Vein endothelial cell (primary cell): ENCODE data around the gene PPA1.

DNA sequence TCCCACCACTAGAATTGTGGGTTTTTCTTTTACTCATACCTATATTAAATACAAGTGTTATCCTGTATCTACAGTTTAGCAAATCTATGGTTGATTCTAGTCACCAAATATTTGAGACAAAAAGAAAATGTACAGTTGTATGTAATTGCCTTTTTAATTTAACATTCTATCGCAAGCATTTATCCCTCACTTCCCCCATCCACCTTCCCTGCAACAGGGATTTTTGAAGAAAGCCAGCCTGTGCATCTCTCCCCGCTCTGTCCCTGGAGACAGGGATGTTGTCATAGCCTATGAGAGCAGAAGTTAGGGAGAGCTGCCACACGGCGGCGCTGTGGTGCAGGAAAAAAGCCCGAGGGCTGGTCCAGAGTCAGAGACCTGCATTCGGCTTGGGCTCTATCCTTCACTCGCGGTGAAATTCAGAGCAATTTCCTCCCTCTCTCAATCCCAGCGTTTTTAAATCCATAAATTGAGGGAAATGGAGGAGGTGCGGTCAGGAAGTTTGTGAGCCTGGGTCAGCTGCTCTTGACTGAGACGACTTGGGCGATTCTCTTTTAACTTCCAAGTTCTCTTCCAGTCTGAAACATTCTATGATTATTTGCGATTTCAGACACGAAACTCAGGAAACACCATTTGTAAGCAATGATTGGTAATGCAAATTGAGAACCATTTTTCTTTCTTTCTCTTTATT, 17.4 kb downstream of the HKDC1 start:
- CAGE, long polyA plus RNA, result no peak

GRCh38 chr10:69319007-69320160, 737 bp downstream of the HK1 start:
- CAGE, long polyA plus RNA, result no peak

GRCh38 chr10:69411202-69411925, 5.4 kb downstream of the TACR2 start:
- CAGE, long polyA plus RNA, result no peak

DNA sequence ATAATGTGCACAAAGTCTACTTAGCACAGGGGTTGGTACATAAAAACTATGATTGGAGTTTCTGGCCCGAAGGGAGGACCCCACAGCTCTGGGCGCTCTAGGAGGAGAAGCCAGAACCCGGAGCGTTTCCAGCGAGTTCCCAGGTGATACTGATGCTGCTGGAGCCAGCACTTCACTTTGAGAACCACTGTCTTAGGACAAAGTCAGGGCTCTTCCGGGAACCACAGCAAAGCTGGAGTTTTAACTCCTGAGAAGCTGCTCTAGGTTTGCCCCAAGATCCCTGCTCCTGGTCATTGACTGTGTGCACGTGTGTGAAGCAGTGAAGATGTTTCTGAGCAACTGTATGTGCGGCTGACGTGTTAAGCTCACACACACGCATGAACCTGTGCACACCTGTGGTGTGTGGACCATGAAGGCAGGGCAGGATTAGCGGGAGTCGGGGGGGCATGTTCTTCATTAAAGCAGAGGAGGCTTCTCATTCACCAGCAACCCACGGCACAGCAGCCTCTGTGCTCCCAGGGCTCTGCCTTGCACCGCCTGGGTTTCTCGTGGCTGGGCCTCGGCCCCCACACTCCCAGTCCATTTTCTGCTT, 662 bp upstream of the TACR2 start:
- CAGE, long polyA plus RNA, result no peak

DNA sequence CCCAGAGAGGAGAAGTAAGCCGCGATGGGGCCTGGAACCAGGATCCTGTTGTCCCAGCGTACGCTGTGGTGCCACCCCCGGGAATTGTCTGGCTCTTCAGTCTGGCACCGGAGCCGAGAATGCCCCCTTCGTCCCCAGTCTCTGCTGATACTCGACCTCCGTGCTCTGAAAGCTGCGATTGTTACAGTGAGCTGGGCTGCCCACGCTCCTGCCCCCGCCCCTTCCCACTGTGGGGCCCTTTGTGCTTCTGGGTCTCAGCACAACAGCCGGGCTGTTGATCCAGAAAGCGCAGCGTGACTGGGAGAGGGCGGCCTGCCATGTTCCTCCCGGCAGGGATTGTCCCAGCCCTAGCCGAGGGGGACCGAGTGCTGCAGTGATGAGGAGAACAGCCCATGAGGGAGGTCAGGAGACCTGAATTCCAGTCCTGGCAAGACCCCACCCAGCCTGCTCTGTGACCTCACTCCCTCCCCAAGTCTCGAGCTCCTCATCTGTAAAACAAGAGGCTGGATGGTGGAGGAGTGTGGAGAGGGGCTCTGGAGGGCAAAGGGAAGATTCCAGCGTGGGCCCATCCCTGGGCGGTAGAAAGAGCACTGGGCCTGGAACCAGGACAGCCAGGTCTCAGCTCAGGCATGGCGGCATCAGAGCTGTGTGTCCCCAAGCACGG, 43.5 kb downstream of the TSPAN15 start:
- CAGE, long polyA plus RNA, result no peak

DNA sequence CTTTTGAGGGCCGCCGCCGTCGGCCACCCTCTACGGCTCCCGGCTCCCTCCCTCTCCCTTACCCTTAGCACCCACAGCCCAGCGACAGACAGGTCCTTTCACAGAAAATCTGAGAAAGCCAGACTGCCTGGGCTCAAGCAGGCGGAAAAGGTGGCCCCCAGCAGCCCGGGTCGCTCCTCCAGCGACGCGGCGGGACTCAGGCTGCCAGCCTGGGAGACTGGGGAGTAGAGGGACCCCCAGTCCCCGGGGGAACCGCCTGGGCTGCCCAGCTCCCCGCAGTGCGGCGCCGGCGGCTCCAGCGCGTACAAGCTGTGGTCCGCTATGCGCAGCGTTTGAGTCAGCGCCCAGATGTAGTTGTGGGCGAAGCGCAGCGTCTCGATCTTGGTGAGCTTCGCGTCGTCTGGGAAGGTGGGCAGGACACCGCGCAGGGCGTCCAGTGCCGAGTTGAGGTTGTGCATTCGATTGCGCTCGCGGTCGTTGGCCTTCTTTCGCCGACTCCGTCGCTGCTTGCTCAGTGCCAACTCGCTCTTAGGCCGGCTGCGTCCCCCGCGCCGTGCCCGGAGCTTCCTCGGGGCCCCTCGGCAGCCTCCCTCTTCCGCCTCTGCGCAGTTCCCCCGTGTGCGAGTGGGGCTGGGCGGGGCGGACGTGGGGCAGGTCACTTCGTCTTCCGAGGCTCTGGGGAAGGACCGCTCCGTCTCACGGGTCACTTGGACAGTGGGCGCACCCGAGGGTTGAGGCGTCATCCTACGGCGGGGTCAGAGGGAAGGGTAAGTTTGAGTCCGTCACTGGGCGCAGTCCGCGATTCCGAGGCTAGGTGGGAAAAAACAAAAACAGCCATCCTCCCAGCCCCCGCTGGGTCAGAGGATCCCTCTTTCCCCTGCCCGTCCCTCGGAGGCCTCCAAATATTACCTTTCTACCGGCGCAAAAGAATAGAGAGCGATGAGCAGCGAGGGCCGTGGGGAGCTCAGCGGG, 635 bp downstream of the NEUROG3 start:
- CAGE, long polyA plus RNA, result no peak

DNA sequence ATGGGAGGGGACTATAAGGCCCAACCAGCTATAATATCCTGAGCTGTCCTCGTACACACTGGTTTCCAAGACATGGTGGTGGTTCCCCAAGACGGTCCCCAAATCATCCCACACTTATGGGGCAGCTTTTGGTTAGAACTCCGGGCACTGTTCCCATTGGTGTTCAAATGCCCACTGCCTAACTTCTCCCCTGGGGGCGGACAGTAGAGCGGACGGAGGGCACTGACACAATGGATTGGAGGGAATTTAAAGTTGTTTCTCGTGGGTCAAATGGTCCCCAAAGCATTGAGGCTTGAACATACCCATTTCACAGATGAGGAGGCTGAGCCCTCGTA, 6.1 kb downstream of the AIFM2 start:
- CAGE, long polyA plus RNA, result no peak

- CAGE, long polyA plus RNA, result no peak
Observed at GRCh38 chr10:70169535-70170397, 548 bp downstream of the SAR1A start.

DNA sequence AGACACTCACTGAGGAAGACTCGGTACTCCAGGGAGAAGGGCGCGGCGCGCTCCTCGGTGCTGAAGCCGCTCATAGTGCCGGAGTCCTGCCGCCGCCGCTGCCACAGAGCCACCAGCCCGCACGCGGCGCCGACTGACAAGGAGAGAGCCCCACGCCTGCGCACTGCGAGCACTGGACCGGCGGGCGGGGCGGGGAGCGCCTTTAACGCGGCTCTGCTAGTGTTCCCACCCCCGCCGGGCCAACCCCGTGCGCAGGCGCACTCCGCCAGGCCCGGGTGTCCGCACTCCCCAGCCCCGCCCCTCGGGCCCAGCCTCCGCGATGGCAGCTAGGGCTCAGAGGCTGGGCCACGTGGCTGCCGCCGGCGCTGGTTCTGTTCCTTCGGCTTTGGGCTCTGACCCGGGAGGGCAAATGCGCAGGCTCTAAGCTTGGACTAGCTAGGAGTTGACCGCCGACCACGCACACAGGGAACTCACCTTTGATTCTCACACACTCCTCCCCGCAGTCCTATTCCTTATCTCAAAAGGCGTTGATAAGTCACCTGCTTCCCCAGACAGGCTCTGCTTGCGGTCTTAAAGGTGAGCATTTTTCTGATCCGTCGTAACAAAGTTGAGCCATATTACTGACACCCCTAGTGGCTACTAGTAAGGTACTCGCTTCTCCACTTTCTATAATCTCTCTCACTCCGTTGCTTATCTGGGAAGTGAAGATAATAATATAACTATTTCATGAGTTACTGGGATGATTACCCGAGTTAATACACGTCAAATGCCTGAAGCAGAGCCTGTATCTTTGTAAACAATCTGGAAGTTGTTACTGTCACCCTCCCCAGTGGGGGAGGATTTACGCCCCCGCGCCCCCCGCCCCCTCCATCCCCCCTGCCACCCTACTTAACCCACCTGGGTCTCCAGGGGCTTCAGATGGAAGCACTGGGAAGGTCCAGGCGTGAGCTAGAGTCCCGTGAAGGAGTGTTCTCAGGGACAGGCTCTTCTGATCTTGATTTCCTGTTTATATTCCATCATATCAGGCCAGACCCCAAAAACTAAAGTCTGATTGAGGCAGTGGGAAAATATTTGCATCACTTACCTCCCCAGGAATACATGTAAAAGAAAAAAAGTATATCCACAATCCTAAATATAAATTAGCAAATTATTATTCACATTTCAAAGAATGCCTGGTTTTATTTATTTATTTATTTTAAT, at the start of gene PPA1:
TSS of gene PPA1 (minus strand) at position 176 of the 1,200 bp plus-strand sequence.
- CAGE, long polyA plus RNA, result no peak

- CAGE, long polyA plus RNA, result no peak
Observed at GRCh38 chr10:70235097-70235633, 1.9 kb upstream of the PPA1 start.

DNA sequence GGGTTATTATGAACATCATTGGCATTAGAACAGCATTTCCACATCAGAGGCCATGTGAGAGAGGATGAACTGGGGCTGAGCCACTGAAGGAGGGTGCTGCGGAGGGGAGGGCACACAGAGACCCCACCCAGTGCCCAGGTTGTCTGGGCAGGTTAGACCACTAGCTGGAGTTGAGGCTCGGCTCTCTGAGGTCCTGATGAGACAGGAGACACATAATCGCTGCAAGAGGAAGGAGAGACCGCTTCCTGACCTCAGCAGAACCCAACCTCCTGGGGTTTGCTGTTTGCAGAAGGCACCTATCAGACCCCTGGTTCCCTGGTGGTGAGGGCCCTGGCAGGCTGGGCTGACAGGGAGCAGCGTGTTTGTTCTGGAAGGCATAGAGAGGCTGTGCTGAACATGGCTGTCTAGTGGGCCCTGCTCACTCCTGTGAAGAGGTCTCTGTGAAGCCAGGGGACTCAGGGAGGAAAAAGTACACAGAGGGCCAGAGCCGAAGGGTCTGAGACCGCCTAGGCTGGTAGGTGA, 39.3 kb upstream of the NPFFR1 start:
- CAGE, long polyA plus RNA, result no peak

GRCh38 chr10:70404648-70405123, 741 bp downstream of the EIF4EBP2 start:
- CAGE, long polyA plus RNA, result no peak

DNA sequence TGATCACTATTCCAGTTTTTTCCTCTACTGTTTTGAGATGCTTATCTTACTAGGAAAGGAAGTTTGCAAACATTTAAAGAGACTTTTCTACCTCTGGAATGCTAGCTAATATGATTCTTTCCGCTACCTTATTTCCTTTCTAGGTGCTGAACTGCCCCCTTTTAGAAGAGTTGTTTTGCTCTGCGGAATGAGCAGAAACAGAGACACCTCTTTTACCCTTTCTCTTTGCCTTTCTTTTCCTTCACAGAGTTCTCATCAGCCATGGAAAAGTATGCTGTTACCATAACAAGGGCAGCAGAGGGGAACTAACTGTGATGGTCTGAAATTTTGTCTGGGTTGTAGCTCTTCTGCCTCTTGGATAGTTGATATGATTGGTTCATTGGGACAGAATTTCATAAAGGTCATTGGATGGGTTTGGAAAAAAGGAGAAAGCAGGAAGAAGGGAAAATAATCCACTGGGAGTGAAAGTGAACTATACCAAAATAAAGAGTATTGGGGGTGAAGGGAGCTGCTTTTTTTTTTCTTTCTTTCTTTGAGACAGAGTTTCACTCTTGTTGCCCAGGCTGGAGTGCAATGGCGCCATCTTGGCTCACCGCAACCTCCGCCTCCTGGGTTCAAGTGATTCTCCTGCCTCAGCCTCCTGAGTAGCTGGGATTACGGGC, 5.7 kb downstream of the EIF4EBP2 start:
- CAGE, long polyA plus RNA, result no peak

DNA sequence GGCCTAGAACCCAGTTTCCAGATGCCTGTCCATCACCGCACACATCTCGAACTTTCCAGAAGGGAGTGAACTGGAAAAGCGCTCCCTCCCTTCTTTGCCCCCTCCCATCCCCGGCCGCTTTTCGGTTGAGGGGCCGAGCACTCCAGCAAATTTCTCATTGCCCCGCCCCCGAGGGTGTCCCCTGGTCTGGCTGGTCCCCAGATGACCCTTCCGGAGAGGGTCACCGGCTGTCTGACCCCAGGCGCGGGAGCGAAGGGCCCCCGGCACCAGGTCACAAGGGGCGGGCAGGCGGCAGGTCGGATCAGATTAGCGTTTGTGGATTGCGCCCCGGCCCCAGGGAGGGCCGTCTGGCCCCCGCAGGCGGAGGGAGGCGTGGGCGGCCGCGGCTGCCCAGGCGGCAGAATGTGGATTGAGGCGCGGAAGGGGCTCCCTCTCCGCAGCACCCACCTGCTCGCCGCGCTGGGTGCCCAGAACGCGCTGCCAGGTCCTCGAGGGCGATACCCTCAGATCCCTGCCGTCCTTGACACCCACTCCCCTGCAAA, 1.2 kb downstream of the NODAL start:
- CAGE, long polyA plus RNA, result no peak

DNA sequence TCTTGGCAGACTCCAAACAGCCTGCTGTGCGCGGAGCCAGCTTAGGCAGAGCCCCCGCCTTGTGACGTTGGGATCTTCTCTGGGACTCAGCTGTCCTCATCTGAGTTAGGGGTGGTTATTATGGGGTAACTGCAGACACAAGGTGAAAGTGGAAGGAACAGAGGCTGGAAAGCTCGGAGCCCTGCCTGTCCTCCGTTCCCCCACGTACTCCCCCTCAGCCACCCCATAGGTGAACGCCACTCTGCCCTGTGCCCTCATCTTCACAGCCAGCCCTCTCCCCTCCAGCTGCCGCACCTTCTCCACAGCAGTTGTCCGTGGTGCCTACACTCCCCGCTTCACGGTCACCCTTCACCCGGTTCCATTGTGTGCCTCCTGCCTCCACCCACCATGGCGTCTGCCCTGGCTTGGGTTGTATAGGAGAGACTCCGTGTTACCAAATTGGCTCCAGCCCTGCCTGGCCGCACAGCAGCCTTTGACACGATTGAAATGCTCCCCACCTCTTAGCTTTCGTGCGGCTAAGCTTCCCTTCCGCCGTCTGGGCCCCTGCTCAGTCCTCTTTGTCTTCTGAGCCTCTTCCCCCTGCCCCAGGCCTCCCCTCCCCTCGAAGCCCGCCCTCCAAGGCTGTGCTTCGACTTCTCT, 18.2 kb upstream of the NODAL start:
- CAGE, long polyA plus RNA, result no peak

DNA sequence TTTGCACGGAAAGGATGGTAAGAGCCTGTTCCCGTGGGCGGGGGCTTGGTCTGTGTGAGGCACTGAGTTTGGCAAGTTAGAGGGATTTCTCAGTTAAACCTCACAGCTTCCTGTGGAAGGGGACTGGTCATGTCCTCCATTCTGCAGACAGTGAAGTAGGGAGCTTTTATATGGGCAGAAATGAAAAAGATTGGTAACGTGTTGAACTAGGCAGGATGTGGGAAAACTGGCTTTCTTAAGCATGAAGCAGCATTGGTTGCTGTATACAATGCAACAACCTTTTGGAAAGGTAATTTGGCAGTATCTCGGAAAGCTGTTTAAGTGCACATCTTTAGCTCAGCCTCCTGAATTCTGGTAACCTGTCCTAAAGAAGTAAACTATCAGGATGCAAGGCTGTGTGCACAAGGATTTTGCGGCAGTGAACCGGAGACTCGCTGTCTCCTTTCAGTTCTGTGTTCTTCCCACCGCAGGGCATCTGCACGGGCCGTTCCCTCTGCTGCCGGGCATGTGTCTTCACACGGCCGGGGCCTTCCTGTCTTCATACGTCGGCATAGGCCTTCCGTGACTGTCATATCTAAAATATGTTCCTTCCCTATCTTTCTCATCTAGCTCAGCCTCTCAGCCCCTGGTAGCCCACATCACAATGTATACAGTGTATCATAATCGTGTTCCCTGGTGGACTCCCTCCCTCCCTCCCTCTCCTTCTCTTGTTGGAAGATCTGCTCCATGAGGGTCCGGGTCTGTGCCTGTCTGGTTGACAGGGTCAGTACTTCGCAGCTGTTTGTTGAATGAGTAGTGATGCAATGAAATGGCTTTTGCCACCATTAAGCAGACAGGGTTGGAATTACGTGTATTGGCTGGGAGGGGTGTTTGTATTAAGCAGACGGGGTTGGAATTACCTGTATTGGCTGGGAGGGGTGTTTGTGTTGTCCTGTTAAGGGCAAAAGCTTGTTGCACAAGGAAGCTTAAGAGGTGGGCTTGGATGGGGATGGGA, 16.4 kb downstream of the PALD1 start:
- CAGE, long polyA plus RNA, result no peak

DNA sequence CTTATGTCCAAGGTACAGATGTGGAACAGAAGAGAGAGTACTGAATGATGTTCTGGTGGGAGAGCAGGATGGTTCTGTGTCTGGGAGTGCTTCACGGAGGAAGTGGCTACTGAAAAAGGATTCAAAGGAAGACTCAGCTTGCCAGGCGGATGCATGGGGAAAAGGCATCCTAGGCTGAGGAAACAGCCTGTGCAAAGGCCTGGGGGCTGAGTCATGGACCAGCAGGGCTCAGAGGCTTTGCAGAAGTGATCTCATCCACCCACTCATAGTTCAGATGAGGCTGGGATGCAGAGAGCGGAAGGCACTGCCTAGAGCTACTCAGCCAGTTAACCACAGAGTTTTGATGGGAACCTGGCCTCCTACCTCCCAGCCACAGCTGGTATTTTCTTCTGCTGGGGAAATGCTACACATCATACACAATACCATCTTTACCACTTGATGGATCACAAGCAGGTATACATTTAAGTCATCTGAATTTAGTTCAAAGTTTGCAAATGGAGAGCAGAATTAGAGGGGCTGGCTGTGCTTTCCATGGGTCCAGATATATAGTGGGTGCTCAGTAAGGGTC, 15.8 kb upstream of the ADAMTS14 start:
- CAGE, long polyA plus RNA, result no peak

DNA sequence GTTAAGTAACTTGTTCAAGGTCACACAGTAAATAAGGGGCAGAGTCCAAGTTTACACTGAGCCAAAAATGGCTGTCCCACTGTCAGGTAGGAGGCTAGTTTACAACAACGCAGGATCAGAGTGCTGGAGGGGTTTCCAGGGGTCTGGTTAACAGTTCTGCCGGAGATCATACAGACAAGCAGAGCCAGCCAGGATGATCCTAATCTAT, 572 bp upstream of the UNC5B start:
- CAGE, long polyA plus RNA, result no peak

DNA sequence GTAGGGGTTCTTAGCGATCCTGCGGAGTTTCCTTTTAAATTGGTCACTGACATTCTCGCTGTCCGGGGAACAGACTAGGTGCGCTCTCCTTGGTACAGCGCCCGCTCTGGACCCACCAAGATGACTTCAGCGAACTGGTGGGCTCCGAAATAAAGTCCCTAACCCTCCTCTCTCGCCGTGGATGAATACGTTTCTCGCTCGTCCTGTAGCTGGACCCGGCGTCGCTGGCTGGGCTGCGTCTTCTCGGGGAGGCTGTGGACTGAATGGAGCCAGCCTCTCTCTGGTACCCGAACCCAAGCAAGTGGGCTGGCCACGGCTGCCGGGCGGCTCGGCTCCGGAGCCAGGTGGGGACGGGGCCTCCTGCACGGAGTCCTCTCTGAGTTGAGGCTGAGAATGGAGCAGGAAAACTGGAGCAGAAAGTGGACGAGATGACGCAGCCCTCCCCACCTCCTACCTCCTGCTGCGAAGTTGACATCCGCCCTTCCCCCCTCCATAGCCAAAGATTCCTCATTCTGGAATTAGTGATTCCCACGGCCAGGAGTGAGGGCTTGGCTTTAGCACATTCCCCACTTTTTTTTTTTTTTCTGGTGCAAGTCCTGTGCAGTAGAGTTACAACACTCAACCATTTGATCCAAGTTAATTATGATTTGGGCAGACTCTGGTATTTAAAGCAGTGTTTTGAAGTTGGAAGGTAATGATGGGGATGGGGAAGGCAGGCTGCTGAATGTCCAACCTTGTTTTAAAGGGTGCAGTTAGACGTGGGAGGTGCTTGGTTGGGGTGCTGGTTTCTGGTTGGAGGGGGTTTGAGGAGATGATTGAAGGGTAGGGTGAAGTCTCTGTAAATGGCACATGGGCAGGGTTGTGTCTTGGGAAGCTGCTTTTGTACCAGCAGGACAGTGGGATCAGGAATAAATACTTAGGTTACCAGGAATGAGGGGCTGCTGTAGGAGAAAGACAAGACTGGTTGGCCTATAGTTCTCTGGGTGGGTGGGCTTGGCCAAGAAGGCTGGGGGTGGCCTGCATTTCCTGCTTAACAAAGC, 1.7 kb downstream of the UNC5B start:
- CAGE, long polyA plus RNA, result no peak

DNA sequence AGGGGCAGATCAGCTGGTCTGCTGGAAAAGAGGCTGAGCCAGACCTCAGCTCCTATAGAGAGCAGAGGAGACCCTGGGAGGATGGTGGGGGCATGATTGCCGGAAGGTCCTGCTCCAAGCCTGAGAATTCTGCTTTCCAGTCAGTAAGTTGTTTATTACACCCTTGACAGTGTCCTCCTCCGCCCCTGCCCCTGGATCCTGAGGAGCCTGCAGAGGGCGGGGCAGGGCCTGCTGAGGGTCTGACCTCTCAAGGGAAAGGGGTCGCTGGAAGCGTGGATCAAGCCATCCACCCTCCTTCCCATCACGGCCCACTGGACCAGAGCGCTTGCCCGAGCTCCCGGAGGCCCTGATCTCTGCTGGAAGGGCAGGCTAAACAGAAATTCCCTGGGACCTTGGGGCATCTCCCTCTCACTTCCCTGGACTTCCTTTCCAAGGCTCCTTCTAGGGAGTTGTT, 16.9 kb downstream of the UNC5B start:
- CAGE, long polyA plus RNA, result no peak